Mesenchymal stem cell of the bone marrow (primary cell): ENCODE results near the genes MAN1A1 and CLVS2.

DNA sequence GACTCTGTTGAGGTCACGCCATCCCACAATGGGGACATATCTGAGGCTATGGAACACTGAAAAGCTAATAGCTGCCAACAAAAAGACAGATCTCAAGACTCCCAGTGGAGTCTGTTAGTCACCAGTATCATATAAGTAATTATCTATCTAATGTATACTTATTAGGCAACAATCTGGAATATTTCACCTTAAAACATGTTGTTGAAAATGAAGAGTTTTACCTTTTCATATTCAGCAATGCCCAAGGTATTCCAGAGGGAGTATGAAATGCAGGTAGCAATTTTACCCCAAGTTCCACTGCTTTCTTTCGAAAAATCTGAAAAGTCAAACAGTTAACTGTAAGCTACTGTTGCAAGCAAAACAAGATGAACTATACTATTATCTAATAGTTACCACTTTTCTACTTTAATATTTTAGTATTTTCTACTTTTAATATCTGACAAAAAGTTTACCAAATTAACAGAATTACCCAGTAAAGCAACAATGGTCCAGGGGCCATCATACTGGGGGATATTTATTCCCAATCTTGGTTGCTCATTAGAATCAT is 101.4 kb downstream of the MAN1A1 start:
- CAGE, long polyA plus RNA = no peak

DNA sequence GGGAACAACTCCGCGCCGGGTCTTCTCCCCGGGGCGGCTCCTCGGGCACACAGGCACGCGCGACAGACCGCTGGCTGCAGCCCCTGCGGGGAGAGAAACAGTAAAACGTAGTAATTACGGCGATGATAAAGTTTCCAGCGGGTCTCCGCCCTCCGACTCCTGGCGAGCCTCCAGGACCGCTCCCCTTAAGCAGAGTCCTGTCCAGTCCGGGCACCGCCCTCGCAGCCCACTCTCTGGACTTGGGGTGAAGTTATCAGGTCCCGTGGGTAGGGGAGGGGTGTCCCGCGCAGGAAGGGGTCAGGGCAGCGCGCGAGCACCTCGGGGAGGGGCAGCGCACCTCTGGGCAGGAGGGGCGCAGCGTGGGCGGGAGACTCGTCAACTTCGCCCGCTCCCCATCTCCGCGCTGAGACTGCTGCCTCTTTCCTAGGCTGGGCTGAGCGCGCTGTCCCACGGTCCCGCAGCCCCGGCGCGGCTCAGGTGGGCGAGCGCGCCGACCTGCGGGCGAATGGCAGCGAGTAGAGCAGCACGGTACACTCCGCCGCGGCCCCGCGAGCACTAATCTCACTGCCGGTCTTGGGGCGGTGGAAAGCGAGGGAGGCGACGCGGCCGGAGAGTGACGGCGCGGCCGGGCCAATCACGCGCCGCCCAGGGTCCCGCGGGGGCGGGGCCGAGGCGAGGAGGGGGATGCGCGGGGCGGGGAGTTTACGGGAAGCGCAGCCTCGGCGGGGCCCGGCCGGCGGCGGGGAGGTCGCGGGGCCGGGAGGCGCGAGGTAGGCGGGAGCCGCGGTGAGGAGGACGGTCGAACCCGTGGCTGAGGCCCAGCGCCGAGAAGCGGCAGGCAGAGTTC is at the start of gene MAN1A1:
MAN1A1 (minus strand) TSS at position 557 of the 847 bp plus-strand sequence.
- CAGE, long polyA plus RNA = no peak

GRCh38 chr6:121436027-121436925 is 830 bp downstream of the GJA1 start:
- CAGE, long polyA plus RNA = no peak

DNA sequence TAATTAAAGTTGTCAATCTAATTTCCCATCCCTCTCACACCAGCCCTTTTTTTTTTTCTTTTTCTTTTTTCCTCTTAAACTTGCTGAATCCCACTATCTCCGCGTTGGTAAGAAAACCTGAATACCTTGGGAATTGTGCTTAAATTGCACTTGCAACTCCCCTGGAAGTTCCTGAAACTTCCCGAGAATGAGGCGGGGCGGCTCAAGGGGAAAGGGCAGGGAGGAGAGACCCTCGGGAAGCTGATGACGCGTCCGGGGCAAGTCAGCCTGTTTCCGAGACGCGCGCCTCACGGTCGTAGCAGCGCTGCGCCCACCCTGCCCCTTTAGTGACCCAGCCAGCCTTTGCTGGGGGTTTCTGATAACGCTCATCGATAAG is 1.9 kb downstream of the GJA1 start:
- CAGE, long polyA plus RNA = no peak

DNA sequence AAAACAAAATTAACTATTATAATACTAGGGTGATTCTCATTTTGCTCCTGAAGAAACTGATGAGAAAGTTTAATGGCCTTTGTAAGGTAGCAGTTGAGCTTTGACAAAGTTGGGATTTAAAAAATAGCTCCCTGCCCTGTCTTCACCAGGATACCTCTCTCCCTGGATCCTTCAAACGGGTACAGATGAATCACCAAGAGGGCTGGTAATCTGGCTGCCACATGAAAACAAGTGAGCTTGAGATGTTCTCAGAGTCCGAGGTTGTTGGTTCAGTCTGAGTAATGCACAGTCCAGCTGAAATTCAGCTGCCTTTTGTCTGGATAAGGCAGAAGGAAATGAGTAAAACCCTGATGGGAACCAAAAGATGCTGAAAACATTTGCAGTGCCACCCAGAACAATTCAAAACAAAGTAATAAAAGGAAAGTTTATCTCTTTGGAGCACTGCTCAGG is 86.8 kb downstream of the GJA1 start:
- CAGE, long polyA plus RNA = no peak

GRCh38 chr6:122147192-122147747 is 252.2 kb upstream of the HSF2 start:
- CAGE, long polyA plus RNA = no peak

DNA sequence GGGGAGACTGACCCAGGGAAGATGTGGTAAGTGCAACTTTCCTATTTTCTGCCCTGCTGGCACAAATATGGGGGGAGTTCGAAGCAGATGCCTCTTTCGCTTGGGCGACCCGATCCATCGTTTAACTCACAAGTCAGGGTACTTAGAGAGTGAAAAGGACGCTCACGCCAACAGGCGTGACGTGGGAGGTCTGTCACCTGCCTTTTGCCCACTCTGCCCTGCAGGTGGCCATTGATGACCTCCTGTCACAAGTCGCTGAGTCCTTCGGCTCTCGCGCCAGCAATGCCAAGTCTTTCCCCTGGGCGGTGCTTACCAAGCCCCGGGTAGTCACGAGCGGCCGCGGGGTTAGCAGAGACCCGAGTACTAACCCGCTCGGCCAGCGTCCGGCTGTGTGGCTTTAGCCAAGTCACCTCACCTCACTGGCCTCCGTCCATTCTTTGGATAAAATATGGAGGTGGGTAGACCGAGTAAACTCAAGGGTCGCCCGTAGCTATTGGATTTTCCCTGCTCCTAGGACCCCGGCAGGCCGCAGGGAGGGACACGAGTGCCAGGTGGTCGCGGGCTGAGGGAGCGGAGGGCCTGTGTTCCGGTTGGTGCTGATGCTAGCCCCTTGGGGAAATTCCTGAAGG is 519 bp downstream of the PKIB start:
- CAGE, long polyA plus RNA = no peak

DNA sequence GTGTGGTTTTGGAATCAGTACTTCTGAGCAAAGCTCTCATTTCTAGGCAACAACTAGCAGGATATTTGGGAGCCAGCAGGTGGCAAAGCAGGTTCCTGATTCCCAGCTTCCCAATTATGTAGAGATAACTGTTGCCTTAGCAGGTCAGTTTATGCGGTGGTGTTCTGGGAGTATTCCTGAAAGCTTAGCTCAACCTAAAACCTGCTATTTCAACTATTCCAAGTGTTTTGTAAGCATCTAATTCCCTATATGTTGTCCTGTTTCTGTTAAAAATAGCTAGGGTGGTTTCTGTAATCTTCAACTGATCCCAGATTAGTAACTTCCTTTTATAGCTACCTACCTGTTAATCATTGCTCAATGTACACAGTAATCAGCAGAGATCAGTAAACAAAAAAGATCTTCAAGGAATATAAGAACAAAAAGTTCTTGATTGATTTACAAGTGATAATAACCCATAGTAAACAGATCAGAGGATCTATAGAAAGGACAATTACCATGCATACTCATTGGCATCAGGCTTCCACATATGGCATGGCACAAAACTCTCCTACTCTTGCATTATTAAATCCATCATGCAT is 8.4 kb upstream of the FABP7 start:
- CAGE, long polyA plus RNA = no peak

- CAGE, long polyA plus RNA = no peak
These were observed 638 bp downstream of the FABP7 start for GRCh38 chr6:122780136-122780572.

- CAGE, long polyA plus RNA = no peak
These were observed 970 bp downstream of the SMPDL3A start for GRCh38 chr6:122790088-122790368.

DNA sequence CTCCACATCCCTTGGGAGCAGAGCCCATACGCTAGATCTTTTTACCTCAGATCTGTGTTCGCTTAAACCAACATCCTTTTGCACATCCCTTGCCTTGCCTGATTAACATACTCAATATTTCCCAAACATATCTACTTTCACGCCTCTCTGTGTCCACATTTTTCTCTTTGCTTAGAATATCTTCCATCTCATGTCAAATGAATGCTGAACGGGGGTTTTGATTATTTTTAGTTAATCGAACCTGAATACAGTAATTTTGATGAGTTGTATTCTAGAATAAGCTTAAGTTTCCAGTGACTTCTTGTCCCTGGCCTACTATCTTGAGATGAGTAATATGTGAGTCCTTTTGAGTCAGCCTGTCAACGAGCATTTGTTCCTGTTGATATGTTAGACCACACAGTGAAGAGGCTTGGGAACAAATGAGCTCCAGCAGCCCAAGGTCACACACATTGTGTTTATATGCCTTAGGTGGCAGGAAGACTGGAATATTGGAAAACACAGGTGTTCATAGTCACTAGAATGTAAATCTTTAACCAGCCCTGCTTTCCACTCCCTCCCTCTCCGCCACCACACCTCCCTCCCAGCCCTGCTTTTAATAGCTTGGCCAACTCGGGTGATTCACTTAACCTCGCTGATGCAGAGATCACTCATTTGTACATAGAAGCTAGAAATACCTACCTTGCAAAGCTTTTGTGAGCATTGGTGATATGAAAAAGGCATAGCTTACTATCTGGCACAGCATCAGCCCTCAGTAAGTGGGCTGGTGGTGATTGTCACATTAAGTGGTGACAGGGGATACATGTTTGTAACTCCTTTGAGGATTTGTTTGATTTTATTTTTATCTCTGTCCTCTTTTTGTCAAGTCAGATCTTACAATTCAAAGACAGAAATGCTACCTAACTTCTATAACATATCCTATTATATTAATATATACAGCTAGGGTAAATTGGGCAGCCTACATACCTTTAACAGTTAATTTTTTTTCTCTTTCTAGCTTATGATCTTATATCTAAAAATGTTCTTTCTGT is 9.2 kb downstream of the SMPDL3A start:
- CAGE, long polyA plus RNA = no peak

DNA sequence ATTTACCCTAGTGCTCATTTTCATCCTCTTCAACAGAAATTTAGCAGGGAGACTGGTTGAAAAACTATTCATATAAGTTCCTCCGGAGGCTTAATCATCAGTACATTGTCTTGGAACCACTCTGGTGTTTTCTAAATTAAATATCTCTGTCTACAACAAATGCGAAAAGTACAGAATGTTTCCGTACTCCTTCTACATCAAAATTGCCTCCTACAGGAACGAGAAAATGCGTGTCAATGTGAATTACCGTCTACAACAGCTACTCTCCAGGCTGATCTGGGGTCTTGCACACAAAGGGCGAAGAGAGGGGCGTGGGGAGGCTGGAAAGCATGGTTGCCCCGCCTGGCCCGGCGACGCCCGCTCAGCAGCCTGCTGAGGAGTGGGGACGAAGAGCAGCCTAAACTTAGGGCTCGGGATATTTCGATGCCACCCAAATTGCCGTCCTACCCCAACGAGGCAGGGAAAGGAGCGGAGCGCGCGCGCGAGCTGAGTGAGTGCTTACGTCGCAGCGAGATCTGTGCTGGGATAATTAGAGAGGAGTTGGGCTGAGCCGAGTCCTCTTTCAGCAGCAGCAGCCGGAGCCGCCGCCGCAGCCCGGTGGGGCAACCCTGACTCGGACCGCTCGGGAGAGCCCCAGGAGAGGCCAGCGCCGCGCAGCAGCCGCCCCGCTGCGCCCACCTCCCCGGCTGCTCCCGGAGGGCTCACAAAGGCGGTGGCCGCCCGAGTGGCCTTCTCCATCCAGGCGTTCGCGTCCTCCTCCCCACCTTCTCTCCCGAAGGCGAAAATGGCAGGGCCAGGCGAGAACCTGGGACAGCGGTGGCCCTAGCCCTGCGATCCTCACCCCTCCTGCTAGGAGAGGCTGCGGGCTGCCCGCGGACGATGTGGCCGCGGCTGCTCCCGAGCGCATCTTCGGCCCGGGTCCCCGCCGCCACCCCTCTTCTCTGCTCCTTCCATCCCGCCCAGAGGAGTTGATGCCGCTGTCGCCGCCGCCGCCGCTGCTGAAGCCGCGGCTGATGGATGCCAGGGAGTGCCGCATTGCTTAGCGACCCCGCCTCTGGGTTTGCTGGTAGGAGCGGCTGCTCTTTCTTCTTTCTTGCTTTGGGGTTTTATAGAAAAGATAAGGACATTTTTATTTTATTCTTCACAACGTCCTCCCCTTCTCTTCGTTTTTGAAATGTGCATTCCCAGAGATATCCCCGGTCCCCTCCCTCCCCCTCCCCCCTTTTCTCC is at the start of gene CLVS2:
CLVS2 (plus strand) TSS at position 555 of the 1,230 bp plus-strand sequence.
- CAGE, long polyA plus RNA = no peak

DNA sequence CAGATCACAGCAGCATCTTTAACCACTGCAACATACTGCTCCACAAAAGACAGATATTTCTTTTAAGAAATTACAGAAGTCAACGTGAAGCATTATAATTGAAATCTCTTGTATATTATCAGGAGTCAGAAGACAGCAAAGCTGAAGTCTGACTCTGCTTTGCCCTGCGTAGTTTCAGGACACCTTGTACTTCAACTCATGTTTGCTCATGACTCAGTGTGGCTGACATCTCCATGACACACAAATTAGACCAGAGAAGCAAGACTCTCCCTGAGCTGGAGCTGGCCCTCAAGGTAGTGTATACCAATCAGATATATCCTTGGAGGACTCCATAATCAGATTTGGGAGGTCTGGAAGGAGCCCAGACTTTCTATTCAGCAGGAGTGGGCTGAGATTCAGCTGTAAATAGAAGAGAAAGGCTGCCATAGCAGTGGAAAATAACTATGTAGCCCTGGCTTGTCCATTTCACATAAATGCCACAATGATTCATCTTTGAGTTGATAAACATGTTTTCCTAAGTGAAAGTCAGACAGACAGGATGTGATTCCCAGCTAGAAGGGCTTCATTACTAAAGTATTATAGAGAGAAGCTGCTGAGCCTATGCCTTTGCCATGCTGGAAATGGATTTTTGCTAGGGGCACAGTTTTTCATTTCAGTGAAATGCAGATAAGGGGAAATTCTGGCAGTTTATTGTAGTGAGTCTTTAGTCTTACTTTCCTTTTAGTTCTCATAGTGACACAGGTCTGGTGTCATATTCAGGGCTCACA is 95.1 kb downstream of the CLVS2 start:
- CAGE, long polyA plus RNA = no peak

- CAGE, long polyA plus RNA = no peak
These were observed 194.9 kb downstream of the TRDN start for GRCh38 chr6:123441784-123442239.

DNA sequence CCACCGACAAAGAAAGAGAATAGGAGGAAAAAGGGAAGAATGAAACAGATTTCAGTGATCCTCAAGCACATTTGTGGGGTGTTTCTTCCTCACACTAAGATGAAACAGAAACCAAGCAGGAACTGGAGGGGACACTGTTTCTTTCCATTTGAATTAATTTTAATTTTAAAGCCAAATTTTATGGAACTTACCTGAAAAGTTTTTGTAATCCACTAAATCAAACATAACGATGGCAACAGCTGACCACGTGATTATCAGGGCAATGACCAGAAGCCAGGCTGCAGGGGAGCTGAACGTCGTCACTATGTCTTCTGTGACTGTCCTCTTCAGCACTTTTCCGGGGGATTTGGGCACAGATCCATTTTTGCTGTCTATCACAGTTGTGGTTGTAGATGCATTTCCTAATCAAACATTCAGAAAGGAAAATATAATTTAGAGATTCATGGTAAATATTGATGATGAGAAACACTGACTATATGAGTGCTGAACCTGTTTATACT is 66.0 kb downstream of the TRDN start:
- CAGE, long polyA plus RNA = no peak

DNA sequence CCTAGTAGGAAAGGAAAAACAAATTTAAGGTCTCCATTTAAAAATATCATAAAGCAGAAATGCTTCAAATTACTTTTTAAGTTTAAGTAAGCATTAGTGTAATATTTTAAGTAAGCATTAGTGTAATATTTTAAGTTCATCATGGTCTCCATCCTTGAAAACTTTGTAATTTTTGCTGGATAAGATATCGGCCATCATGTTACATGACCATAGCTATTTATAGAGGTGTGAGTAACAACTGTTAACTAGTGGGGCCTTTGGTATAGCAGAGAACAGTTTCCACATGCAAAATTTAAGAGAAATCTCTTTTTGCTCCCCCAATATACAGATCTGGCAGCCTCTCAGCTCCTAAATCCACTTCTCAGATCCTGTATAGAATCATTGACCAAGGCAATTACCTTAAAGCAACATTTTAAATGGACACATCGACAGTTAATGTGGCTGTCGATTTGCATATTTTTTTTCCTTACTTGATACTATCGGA is 453 bp downstream of the TRDN start:
- CAGE, long polyA plus RNA = no peak

DNA sequence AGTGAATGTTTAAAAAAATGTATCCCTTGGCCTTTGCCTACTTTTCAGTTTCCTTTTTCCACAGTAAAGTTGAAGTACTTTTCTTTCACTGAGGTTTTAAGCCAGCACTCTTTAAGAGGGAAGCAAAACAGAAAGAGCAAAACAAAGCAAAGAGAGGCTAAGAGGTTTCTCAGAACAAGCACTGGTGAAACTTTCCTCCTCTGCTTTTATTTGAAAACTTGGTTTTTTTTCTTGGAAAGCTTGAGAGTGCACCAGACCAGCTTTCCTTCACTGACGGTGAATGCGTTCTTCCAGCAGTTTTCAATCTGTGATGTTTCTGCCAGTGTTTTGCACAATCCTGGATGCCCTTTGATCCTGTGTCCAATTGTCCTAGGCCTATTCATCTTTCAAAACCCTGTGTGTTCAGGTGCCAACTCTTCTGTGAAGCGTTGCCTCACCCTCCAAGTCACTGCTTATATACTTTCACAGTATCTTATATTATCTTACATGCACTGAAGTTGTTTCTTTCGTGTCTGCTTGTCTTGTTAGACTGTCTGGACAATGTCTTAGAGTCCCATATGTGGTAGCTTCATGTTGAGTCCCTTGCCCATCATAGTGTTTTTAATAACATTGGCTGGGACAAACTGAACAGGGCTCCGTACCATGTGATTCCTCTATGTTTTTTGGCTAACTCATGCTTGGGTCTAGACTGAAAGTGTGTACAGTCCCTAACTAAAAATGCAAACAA is 1.8 kb downstream of the RNF217 start:
- CAGE, long polyA plus RNA = no peak

DNA sequence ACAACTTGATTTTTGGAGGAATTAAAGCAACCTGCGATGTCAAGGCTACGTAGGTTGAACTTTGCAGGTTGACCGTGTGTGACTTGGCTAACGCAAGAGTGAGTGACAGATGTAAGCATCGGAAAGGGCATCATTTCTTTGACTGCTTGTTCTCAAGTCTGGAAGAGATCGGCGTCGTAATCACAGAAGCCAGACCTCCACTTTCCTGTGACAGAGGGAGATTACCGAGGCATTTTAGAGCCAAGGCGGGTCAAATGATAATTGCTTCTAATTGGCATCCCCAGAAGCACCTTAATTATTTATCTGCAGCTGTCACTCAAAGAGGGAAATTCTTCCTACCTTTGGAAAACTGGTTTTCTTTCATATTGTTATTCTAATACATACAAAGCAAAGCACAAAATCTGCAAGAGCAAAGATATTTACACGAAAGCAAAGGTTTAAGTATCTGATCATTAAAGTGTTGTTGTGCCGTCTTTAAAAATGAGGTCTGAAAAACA is 889 bp downstream of the HEY2 start:
- CAGE, long polyA plus RNA = no peak

GRCh38 chr6:125751060-125751633 is 1.7 kb downstream of the HEY2 start:
- CAGE, long polyA plus RNA = no peak

GRCh38 chr6:125835125-125835713 is 44.5 kb downstream of the NCOA7 start:
- CAGE, long polyA plus RNA = no peak